Hematopoietic multipotent progenitor cell (in vitro differentiated cells): ENCODE data around the gene PRKAR2A.

GRCh38 chr3:48846974-48848067 is at the start of gene PRKAR2A:
TSS of gene PRKAR2A (minus strand) at chr3:48847874.
- CAGE, long polyA plus RNA = no peak

- CAGE, long polyA plus RNA = no peak
These were observed 11.6 kb upstream of the PRKAR2A start for GRCh38 chr3:48859174-48859696.

DNA sequence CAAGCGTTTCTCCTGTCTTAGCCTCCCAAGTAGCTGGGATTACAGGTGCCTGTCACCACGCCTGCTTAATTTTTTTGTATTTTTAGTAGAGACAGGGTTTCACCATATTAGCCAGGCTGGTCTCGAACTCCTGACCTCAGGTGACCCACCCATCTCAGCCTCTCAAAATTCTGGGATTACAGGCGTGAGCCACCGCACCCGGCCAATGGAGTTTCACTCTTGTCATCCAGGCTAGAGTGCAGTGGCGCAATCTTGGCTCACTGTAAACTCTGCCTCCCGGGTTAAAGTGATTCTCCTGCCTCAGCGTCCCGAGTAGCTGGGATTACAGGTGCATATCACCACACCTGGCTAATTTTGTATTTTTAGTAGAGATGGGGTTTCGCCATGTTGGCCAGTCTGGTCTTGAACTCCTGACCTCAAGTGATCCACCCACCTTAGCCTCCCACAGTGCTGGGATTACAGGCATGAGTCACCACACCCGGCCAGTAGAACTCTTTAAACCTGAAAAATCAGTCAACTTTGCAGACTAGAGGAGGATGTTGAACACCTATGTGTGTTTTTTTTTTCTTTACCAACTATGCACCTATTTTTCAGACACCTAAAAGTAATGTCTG is 7.8 kb downstream of the ARIH2 start:
- CAGE, long polyA plus RNA = no peak

DNA sequence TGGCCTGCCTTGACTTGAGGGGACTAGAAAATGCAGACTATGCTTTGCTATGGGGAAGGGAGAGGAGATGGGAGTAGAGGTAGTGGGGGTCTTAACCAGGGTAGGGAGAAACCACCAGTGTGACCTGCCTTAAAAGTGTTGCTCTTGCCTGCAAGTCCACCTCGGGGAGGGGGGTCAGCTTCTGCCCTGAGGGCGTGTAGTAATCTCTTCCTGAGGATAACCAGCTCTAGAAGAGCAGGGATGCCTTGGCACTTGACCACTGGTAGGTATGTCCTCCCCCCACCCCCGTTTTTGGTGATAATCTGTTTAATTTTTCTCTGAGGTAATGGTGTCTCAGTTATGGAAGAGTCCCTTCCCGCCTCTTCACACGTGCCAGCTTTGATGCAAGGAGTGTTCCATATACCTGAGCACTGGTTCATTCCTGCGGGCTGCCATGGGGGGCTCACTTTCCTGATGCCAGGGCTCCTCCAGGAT is 859 bp upstream of the P4HTM start:
- CAGE, long polyA plus RNA = no peak

DNA sequence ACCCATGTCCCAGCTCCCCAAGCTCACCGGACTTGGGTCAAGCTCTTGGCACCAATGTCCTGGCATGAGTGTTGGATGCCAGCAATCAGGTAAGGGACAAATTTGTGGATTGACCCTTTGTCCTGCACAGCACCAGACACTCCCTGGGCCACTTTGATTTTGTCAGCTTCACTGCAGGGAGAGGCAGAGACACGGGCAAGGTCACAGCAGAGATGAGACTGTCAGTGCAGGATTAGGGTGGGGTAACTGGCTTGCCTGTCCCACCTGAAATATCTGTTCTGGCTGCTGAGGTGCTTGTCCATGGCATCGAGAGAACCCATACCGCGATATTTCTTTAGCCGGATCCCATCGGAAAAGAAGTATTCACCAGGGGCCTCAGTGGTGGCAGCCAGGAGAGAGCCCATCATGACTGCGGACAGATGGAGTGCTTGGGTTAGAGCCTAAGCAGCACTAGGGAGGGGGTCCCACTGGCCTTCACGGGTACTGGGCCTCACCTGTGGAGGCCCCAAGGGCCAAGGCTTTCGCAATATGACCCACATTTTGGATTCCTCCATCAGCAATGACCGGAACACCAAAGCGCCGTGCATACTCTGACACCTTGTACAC is 2.8 kb downstream of the NDUFAF3 start:
- CAGE, long polyA plus RNA = no peak

DNA sequence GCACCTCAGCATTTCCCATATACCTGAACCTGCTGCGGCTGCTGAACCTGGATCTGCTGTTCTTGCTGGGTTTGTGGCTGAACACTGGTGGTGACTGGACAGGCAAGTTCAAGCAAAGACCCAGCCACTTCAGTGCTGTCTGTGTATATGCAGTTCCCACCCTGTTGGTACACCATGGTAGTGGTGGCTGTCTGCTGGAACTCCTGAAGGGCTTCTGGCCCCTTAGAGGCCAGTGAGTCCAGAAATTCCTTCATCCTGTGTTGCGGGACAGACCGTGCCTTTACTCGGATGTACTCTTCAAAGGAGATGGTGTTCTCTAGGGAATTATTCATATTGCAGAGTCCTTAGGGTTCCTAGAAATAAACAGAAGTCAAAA is 17.2 kb downstream of the QRICH1 start:
- CAGE, long polyA plus RNA = no peak

DNA sequence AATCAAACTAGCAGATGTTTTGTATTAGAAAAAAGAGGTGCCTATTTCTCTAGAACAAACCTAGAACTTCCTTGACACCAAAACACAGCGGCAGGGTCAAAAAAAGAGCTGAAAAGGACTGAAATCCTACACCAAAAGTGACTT is 1.4 kb downstream of the QRICH1 start:
- CAGE, long polyA plus RNA = no peak

DNA sequence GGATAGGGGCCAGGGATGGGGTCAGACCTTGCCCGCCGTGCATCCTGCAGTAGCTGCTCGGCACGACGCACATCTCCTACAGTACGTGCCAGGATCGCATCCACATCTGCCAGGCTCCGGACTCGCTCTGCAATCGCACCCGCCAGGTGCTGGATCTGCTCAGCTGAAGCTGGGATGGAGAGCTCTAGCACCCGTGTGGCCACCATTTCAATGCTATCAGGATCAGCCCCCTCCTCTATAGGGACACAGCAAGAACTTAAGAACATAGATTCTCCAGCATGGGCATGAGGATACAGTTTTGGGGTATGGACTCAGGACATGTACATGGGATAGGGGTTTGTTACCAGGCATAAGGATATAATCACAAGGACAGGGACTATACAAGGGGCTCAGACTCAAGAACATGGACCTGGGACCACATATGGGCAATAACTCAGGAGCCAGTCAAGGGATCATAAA is 1.5 kb upstream of the USP19 start:
- CAGE, long polyA plus RNA = no peak

GRCh38 chr3:49294308-49294788 is 17.3 kb upstream of the C3orf62 start:
- CAGE, long polyA plus RNA = no peak

GRCh38 chr3:49296729-49297313 is 19.8 kb upstream of the C3orf62 start:
- CAGE, long polyA plus RNA = no peak

DNA sequence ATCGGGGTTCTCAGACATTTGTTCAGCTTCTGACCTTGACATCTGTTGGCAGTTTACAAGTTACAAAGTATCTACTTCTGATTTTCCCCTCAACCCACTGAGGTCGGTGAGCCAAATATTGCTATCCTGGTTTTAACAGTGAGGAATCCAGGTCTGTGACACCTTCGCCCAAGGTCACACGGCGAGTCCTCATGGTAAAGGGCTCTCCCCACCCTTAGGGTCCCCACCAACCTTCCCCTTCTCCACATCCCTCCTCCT is 494 bp downstream of the USP4 start:
- CAGE, long polyA plus RNA = no peak

DNA sequence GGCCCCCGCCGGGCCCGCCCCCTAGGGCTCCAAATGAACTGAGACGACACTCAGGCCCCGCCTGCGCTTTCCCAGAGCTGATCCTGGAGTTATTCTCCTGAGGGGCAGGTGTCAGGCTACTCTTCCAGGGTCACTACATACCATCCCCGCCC is 289 bp downstream of the USP4 start:
- CAGE, long polyA plus RNA = no peak

- CAGE, long polyA plus RNA = no peak
These were observed 131 bp upstream of the GPX1 start for GRCh38 chr3:49358385-49358583.

DNA sequence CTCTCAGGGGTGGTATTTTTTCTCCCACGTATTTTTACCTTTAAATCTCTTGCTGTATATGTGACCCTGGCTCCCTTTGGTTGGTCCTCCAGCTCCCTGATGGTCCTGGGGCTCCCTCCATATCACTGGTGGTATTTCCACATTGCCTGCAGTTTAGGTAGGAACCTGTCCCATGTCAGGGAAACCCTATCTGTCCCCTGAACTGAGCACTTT is 27.9 kb downstream of the DAG1 start:
- CAGE, long polyA plus RNA = no peak

- CAGE, long polyA plus RNA = no peak
These were observed 28.2 kb downstream of the DAG1 start for GRCh38 chr3:49498287-49498639.

DNA sequence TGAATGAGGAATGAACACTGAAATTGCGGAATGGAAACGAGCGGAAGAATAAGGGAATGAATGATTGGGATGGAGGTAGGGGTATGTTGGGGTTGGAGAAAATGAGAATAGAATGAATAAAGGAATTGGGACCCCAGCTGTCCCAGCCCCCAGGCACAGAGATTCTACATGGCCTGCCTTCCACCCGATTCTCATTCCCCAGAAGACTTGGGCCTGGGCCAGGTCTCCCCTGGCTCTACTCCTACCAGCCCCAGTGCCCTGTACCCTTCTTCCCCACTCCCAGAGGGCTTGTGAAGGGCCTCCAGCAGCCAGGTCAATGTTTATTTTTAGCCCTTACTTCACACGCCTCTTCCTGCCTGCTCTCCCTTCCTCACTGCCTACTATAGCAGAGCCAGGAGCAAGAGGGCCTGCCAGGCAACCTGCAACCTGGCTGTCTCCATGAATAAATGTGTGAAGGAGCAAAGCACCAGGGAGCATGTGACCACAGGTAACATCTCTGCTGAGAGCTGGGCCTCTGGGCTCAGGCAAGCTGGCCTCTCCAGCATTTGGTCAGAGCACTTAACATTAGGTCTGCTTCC is 26.5 kb upstream of the APEH start:
- CAGE, long polyA plus RNA = no peak

- CAGE, long polyA plus RNA = no peak
These were observed 2.0 kb downstream of the RNF123 start for GRCh38 chr3:49691392-49691741.

GRCh38 chr3:49720149-49720869 is 825 bp upstream of the AMIGO3 start:
- CAGE, long polyA plus RNA = no peak

DNA sequence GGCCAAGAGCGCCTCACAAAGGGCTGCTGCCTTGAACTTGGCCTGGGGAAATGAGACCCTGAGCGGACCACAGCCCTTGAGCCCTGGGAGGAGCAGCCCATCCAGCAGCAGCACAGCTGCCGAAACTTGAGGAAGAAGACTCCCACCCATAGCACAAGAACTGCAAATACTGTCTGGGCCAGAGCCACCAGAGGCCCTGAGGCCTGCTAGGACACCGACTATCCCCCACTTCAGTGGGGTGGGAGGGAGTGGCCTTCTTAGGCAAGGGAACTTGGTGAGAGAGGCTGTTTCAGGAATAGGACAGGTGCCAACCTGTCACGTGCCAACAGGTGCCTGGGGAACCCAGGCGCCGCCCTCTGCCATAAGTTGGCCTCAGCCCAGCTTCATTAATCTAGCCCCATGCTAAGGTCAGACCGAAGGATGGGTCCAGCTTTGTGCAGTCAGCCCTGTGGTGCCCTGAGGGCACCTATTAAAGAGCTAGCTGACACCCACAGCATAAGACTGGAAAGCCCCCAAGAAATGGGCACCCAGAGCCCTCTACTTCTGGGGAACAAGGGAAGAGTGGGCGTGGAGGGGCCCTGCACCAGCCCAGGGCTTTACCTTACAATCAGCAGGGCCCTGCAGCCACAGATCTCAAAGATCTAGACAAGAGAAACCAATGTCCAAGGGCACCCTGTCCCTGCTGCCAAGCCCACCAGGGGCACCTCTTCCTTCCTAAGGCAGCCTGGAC is 2.6 kb upstream of the GMPPB start:
- CAGE, long polyA plus RNA = no peak

DNA sequence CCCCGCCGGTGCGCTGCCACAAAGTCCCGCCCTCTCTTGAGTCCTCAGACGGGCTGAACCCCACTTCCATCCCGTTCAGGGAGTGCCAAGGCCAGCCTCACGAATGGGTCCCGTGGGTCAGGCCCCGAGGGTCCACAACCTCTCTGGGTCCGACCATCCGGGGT is 401 bp upstream of the INKA1 start:
- CAGE, long polyA plus RNA = no peak